ENCODE results near the genes ELOVL7 and LRRC70.

DNA sequence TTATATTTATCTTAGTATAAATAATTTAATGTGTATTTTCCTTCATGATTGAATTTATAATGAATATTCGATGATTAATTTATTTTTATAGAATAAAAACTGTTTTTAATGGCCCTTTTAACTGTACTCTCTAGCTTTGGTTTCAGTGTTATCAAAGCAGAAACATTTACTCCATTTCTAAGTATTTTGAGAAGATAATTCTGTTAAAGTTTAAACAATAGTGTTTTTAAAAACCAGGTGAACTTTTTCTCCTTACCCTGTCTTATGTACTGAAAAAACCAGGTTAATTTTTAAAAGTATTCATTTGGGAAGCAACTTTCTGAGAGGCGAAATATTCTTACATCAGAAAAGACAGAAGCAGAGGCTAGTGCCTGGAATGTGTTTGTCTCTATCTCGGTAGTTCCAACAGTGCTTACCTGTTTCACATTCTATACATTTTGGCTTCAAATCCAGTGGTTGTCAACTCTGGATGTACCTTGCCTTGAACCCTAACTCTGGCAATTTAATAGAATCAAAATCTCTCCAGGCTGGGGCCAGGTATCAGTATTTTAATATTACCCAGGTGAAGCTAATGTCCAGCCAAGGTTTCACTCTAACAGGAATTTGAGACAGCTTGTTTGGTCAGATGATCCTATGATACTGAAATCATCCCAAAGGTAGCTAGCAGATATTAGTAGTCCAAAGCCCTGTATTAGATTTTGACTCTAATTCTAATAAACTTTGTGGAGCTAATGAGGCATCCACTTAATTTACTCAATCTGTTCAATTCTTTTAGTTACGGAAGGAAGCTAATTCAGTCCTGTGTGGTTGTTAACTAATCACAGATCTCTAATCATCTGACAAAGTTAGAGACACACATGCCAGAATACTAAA lies 434.3 kb downstream of the PDE4D start:
- RRBS: no CpG with 5 or more reads among the region's 4 CpGs

GRCh38 chr5:59642597-59642940 lies 251.0 kb downstream of the PDE4D start:
- RRBS: no CpG with 5 or more reads among the region's 2 CpGs

GRCh38 chr5:60196553-60196909 lies 303.0 kb upstream of the PDE4D start:
- RRBS: no CpG with 5 or more reads among the region's 1 CpG

GRCh38 chr5:60334274-60334817 lies 365.6 kb downstream of the DEPDC1B start:
- RRBS: no CpG with 5 or more reads among the region's 2 CpGs

DNA sequence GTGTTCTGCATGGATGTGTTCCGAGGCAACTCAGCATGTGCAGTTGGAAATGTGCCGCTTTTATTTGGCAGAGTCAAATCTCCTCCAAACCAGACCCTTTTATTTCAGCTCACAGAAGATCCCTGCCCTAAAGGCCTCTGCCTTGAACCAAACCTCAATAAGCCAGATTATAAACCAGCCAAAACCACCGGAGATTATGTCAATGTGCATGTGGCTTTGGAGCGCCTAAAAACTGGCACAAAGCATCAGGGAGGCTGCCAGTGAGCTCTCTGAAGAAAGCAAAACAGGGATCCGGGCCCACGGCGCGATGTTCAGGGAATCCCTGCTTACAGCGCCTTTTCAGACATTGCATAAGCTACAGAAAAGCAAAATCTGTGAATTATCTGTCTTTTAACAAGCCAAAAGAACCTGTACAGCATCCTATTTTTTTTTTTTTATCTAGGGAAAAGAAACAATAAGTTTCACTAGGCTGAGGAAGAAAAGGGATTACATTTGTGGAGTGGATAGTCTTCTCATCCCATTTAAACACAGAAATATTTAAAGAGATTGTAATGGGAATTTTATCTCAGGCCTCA lies 360.0 kb downstream of the DEPDC1B start:
- RRBS: 7% methylated on average over 3 of the region's 9 CpGs

GRCh38 chr5:60487872-60488748 lies 211.9 kb downstream of the DEPDC1B start:
- RRBS: no CpG with 5 or more reads among the region's 21 CpGs

DNA sequence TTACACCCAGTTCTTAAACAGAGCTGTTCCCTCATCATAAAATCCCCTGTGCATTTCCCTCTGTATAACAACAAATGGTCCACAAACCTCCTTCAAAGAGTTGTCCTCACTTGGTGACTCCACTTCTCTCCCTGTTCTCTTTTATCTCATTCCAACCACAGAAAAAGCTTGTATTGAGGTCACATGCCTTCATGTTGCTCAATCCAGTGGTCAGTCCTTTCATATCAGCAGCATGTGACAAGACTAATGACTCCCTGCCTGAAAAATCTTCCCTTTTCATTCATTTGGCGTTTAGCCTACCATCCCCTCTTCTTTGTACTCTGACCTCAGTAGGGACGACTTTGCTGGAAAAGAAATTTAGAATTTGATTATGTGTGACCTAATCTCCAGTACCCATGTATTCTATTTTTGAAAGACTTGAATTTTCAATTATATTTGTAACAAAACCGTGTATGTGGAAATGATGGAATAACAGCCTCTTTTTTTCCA lies 157.9 kb downstream of the DEPDC1B start:
- RRBS: no CpG with 5 or more reads among the region's 3 CpGs

- RRBS: 1% methylated on average over 67 of the region's 100 CpGs
These were observed at the start of gene ELOVL7 for GRCh38 chr5:60843845-60844799. TSS of gene ELOVL7 (minus strand) at chr5:60844269.

DNA sequence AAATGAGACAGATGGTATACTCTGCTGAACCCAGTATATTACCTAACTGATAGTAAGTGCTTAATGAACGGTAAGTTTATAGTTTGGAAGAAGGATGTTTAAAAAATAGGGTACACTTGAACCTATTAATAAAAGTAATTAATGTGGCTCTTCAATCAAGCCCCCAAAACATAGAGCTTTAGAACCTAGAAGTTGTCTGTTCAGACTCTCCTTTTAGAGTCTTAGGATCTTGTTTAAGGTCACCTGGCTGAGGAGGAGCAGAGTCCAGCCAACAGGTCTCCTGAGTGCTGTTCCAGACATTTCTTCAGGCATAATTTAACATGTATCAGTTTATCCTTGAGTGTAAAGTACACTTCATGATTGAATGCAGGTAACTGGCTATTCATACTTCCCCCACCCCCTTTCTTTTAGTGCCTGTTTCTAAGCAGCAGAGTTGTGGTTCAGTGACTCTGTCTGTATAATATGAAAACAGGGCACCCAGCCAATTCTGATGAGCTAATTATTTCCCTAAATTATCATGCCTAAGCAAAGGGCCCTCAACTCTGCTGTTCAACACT lies 52.0 kb upstream of the ZSWIM6 start:
- RRBS: no CpG with 5 or more reads among the region's 1 CpG

DNA sequence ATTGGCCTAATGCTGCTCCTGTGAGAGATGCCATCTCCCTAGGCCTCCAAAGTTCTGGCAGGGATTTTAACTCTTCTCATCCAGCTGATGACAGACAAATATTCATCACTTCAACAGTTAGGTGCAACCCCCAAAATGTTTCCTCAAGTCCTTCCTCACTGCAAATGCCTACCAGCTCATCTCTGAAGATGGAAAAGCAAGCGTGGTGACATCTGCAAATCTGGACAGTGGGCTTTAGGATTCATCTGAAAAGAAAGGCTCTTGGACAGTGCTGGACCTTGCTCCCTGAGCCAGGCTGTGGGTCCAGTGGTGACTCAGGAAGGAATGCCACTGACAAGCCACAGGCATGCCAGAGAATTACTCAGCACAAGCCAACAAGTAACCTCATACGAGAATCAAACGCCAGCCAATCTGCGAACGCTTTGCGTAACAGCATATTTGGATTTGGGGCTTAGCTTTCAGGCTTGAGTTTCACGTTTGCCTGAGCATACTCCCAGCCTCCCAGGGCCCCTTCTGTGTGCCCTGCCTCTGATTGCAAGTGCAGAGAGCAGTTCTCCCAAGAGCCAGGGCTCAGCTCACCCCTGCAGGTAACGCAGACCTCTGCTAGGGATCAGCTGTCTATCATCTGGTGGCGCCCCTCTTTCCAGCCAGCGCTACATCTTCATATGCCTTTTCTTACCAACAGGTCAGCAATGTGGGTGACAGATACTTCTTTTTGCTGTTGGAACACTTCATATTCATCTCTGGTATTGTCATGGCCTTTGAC lies 30.3 kb upstream of the ZSWIM6 start:
- RRBS: no CpG with 5 or more reads among the region's 10 CpGs

- RRBS: no CpG with 5 or more reads among the region's 5 CpGs
These were observed 2.1 kb downstream of the ZSWIM6 start for GRCh38 chr5:61334125-61334628.

DNA sequence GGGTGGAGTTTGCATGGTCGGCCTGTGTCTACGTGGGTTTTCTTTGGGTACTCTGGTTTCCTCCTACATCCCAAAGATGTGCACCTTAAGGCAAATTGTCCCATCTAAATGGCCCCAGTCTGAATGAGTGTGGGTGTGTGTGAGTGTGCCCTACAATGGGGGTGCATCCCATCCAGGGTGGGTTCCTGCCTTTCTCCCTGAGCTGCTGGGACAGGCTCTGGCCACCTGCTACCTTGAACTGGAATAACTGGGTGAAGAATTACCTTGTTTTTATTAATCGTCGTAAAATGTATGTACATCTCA lies 9.0 kb downstream of the ZSWIM6 start:
- RRBS: no CpG with 5 or more reads among the region's 4 CpGs

DNA sequence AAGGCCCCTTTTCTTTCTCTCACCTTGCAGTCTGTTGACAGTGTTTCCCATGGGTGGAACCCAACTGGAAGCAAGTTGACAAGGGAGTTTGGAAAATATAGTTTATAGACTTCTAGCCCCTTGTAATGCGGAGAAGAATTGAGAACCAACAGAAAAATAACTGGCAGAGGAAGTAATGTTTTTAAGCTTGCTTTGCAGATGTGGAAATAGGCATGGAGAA lies 28.1 kb downstream of the ZSWIM6 start:
- RRBS: no CpG with 5 or more reads among the region's 1 CpG

DNA sequence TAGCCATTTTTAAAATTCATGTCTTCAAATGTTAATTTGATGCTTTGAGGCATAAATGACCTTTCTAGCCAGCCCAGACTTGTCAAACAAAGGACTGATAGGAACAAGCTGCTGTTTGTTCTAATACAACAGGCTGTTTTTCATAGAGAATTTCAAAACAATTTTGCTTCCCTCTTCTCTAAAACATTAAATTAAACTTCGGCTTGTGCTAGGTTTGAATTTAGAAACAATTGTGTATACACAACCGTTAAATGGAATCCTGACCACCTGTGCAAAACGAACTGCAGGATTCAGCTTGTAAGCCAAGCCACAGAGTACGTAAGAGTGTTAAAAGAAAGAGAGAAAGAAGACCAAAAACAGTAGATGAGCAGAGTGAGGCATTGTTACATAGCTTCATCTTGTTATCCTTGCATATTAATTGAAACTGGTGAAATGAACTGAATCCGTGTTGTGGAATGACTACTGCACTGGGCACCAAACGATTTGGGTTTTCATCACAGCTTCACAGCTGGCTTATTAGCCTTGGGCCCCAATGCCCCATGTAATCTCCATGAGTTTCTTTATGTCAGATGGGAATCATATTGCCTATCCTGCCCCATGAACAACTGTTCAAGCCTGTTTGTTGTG lies 100.1 kb downstream of the ZSWIM6 start:
- RRBS: no CpG with 5 or more reads among the region's 6 CpGs

DNA sequence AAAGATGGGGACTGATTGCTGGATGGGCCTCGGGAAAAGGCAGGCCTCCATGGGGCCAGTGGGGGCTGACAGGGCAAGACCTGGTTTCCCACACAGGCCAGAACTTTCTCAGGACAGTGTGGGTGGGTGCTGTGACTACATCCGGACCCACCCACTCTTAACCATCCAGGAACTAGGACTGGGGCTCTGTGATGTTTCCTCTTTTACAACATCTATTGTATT lies 294.8 kb downstream of the ZSWIM6 start:
- RRBS: no CpG with 5 or more reads among the region's 2 CpGs

- RRBS: no CpG with 5 or more reads among the region's 6 CpGs
These were observed 335.5 kb downstream of the ZSWIM6 start for GRCh38 chr5:61667513-61668055.

GRCh38 chr5:62268021-62268368 lies 38.0 kb upstream of the KIF2A start:
- RRBS: no CpG with 5 or more reads among the region's 2 CpGs

DNA sequence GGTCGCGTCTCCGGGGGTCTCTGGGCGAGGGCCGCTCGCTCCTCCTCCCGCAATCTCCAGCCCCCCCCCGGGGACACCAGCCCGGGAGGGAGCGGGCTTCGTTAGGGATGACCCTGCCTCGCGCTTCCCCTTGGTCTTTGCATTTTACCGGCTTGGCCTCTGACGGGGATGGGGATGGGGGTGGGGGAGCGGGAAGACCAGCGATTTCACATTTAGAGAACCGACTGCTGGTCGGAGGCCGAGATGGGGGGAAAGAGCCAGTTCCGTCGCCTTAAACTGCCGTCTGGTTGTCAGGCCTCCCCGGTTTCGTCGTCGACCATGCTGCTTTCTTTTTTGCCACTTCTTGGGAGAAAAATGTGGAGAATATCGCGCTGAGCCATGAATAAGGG lies 777 bp downstream of the KIF2A start:
- RRBS: 2% methylated on average over 12 of the region's 29 CpGs

DNA sequence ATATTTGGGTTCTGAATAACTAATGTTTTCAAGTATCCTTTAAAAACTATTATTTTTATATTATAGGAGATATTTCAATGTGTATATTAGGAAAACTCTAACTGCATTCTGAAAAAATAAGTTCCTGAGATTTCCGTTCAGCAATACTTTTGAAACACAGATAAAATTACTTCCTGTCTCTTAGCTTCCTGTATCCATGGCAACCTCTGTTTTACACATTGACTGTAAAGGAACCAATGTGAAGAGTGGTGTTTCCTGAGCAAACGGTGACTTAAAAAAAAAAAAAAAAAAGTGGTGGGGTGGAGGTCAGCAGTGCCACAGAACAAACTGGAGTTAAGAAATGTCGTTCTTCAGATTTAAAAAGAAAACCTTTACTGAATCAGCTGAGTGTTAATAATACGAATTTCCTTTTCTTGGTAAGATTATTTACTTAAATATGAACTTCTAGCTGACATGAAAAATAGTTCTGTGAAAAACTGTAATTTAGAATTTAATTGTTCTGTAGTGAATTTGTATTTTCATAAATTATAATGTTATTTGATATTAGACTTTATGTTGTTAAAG lies at the start of gene LRRC70:
LRRC70 (plus strand) TSS at position 300 of the 564 bp plus-strand sequence.
- RRBS: no CpG with 5 or more reads among the region's 4 CpGs

DNA sequence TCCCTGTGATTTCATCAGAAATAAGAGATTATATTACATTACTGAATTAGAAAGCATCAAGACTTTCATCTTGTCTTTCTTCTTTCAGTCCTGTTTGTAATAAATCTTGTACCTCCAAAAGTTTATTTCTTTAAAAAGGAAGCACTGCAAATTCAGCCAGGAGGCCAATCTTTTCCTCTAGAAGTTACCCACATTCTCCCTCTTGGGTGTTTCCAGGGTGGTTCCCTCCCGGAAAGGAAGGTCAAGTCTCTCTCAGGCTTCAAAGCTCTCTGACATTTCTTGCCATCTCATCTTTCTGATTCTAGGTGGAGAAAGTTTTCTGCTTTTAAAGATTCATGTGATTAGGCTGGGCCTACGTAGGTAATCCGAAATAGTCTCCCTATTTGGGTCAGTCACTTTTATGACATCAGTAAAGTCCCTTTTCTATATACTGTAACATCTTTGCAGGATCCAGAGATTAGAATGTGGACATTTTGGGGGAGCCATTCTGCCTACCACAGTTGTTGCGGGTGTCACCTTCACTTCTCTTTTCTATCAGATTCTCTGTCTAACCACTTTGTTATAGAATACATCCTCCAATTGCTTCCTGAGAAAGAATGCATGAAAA lies 2.0 kb upstream of the RNF180 start:
- RRBS: no CpG with 5 or more reads among the region's 4 CpGs